Psoas muscle (tissue), 2 donors: ENCODE results near the genes RPSA2 and DPY19L3.

DNA sequence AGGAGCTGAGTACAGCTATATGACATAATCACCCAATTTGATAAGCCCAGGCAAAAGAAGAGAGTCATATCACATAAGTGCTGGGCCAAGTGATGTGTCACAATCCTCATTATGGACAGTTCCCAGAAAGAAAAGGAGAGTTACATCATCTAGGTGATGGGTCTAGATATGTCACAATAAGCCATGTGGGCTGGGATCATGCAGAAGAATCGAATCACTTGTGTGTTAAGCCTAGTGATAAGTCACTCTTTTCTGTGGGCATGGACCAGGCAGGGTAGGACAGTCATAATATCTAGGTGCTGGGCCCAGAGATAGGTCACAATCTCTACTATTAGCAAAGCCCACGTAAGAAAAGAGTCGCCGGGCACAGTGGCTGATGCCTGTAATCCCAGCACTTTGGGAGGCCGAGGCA is 14.1 kb upstream of the ZNF724 start:
- PRO-cap, 2 experiments: no peak in any of the 2 experiments

GRCh38 chr19:23393104-23393606 is 2.1 kb downstream of the ZNF91 start:
- PRO-cap, 2 experiments: no peak in any of the 2 experiments

DNA sequence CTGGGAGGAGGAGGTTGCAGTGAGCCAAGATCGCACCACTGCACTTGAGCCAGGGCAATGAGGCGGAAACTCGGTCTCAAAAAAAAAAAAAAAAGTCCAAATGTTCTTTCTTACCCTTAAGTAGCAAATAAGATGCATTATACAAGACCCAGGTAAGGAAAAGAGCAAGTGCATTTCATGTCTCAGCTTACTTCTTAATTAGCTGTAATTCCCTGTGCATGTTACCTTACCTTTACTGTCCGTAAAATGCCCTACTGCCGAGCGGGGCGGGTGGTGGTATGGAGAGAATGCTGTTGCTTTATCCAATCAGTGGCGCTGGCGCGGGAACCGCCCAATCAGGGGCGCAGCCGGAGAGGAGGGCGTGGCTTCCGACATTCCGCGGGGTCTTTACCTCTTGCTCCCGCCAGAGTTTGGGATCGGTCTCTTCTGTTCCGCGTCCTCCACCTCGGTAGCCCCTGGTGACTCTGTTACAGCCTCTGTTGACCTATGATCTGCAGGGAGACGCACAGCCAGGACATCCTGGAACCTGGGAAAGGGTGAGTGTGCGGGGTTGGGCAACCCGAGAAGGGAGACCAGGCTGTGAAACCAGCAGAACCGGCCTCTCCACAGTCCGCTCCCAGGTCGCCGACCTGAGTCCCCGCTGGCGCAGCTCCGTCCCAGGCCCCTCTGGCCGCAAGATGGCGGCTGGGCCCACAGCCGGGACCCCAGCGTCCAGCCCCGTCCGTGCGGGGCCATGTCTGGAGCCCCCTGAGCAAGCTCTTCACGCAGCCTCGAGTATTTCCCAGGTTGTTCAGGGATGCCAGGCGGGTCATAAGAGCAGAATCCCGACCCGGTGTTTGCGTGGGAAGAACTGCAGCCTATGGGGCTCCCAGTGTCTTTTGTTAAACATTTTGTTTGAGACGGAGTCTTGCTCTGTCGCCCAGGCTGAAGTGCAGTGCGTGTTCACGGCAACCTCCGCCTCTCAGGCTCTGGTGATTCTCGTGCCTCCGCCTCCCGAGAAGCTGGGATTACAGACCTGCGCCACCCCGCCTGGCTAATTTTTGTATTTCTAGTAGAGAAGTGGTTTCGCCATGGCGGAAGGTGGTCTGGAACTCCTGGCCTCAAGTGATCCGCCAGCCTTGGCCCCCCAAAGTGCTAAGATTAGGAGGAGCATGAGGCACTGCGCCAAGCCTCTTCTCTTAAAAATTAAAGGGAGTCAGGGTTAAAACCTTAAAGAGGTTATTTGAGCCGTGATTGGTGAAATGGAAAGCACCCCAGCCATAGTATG is at the start of gene RPSA2:
Gene RPSA2, plus strand, starts transcription at position 406 of the 1,267 bp plus-strand sequence.
- PRO-cap, 2 experiments: no peak in any of the 2 experiments

GRCh38 chr19:24078735-24079889 is 7.9 kb upstream of the ZNF254 start:
- PRO-cap, 2 experiments: no peak in any of the 2 experiments

DNA sequence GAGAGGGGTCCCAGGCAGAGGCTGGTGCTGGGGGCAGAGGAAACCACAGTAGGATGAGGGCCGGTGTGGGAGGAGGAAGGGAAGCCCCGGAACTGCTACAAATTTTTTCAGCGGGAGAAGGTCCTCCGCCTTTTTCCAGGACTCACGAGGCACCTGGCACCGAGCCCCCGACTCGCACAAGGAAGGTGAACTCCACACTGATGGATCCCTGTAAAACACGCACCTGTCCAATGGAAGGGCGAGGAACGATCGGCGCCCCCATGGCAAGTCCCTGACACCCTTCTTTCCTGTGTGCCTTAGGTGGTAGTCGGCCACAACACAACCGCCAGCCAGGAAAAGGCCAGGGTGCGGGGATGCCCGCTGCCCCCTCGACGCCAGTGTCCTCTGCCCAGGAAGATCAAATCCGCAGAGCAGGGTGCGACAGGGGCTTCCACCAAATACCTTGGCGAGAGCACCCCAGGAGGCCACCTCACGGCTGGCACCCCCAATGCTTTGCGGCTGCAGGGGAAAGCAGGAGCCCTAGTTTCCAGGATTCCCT is 91.1 kb downstream of the ZNF254 start:
- PRO-cap, 2 experiments: no peak in any of the 2 experiments

- PRO-cap, 2 experiments: no peak in any of the 2 experiments
Observed at GRCh38 chr19:27767841-27768790, 1444.8 kb downstream of the UQCRFS1 start.

DNA sequence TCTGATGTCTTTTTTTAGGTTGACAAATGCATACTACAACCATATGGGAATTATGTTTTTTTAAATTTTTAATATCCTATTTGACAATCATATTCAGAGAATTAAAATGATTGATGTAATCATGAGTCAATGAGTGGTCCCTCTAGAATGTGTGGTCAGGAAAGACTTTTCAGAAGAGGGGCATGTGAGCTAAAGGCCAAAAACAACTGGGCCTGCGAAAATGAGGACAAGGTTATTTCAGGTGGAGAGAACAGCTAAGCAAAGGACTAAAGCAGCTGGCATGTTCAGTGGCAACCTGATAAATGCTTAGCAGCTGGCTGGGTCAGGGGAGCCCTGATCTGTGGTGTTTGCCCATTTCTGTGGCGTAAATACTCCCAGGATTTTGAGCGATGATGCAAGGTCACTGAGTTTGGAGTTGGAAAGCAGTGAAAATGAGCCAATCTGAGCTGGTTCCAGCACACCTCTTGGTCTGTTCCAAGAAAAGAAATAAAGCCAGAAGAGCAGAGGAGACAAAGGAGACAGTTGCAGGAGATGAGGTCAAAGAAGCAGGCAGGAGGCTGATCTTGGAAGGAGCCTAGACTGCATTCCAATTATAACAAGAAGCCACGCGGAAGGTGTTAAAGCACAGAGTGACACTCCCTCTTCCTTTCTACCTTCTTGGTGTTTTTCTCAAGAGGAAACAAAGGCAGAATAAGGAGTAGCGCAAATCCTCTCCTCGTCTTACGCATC is 704.3 kb downstream of the UQCRFS1 start:
- PRO-cap, 2 experiments: peak in 2 of 2 experiments; most common plus-strand start position 495 of the sequence (in 2)

DNA sequence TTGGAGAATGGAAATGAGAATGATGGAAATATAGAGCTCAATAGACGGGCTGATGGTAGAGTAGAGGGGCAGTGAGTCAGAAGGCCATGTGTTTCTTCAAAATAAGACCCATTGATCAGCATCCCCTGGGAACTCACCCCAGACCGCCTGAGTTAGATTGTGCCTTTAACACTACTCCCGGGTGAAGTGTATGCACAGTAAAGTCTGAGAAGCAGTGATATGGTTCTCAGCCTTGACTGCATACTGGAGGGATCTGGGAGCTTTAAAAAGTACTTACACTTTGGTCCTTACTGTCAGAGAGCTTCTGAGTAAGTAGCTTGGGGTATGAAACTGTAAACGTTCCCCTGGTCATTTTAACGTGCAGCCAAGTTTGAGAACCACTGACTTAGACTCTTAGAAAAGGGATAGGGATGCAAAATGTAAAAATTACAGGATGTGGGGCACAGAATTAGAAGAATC is 609.0 kb downstream of the UQCRFS1 start:
- PRO-cap, 2 experiments: no peak in any of the 2 experiments

DNA sequence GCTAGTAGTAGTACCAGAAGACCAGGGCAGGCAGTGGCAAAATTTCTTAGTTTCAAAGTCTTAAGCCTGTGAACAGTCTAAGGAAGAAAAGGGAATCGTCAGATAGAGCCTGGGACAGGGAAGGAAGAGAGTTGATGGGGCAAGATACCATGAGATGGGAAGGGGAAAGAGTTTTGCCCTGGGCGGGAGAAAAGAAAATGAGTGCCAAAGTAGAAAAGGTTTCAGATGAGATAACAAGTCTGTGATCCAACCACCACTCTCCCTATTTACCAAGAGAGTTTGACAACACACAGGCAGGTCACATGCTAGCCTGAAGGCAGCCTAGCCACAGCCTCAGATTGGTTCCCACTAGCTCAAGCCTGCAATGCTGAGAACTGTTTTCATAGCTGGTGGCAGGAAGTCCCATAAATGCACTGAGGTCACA is 18.7 kb upstream of the POP4 start:
- PRO-cap, 2 experiments: no peak in any of the 2 experiments

- PRO-cap, 2 experiments: no peak in any of the 2 experiments
Observed at GRCh38 chr19:29992935-29993404, 50.9 kb downstream of the URI1 start.

DNA sequence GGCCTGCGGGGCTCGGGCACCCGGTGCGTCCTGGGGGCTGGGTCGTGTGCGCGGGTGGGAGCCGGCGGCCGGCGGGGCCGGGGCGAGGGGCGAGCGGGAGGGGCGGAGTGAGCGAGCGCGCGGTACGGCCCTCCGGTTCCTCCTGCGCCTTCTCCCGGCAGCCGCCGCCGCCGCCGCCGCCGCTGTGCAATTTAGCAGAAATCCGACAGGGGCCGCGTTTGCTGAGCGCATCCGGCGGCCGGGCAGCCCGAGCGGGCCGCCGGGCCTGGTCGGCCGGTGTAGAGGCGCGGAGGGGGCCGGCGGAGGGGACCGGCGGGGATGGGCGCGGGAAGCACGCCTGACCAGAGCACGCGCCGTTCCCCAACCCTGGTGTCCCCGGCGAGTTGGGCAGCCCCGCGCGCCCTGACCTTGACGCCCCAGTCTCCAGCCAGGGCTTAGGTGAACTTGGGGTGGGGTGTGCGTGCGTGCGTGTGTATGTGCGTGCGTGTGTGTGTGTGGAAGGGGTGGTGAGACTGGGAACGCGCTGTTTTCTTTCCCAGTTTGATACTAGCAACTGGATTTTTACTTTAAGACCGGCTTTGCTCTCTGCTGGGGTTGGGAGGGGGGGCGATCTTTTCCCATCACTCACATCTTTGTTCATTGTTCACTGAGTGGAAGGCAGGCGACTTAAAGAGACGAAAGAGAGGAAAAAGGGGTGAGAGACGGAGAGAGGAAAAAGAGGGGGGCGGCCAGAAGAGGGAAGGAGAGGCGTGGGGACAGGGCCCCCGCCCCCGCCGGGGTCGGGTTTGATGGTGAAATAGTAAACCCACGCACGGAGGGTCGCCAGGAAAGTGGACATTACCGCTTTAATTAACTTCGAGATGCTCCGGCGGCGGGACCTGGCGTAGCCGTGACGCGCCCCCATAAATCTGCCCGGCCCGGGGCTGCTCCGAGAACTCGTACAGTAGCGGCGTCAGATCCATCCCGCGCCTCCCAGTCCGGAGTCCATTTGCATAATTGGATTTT is 144.3 kb upstream of the ZNF536 start:
- PRO-cap, 2 experiments: no peak in any of the 2 experiments

DNA sequence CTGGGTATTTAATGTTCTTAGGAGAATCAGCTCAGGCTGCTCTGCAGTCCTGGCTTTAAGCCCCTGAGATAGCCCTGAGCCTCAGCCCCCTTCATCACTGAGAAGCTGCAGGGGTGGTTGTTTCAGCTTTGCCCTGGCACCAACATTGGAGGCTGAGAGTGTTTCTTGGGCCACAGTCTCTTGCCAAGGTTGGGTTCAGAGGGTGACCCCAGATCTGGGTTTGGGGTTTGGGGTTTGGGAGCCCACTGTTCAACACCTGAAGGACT is 66.8 kb upstream of the ZNF536 start:
- PRO-cap, 2 experiments: no peak in any of the 2 experiments

DNA sequence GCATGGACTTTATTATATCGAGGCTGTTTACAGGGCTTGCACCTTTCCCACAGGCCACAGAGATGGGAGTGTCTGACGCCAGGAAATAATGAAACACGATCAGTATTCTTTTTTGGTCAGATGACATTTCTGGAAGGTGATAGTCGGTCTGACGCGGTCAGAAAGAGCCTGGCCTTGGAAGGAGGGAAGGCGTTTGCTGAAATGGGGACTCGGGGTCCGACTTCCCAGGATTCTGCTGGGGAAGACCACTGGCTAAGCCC is 11.8 kb upstream of the ZNF536 start:
- PRO-cap, 2 experiments: peak in 1 of 2 experiments; most common plus-strand start position 154 of the sequence (in 1)

- PRO-cap, 2 experiments: no peak in any of the 2 experiments
Observed at GRCh38 chr19:30662657-30662913, 290.4 kb downstream of the ZNF536 start.

- PRO-cap, 2 experiments: peak in 1 of 2 experiments; most common plus-strand start chr19:30719634 (in 1); most common minus-strand start chr19:30719571 (in 1)
Observed at GRCh38 chr19:30719248-30720319, 347.4 kb downstream of the ZNF536 start.

GRCh38 chr19:31838207-31838785 is 489.1 kb upstream of the TSHZ3 start:
- PRO-cap, 2 experiments: no peak in any of the 2 experiments

GRCh38 chr19:32168181-32168564 is 177.2 kb upstream of the ZNF507 start:
- PRO-cap, 2 experiments: no peak in any of the 2 experiments

GRCh38 chr19:32405418-32406506 is at the start of gene DPY19L3:
Gene DPY19L3, plus strand, starts transcription at chr19:32405770.
- PRO-cap, 2 experiments: peak in 2 of 2 experiments; most common plus-strand start chr19:32405778 (in 2); most common minus-strand start chr19:32406013 (in 2)

GRCh38 chr19:32572533-32572962 is 8.4 kb upstream of the PDCD5 start:
- PRO-cap, 2 experiments: no peak in any of the 2 experiments

DNA sequence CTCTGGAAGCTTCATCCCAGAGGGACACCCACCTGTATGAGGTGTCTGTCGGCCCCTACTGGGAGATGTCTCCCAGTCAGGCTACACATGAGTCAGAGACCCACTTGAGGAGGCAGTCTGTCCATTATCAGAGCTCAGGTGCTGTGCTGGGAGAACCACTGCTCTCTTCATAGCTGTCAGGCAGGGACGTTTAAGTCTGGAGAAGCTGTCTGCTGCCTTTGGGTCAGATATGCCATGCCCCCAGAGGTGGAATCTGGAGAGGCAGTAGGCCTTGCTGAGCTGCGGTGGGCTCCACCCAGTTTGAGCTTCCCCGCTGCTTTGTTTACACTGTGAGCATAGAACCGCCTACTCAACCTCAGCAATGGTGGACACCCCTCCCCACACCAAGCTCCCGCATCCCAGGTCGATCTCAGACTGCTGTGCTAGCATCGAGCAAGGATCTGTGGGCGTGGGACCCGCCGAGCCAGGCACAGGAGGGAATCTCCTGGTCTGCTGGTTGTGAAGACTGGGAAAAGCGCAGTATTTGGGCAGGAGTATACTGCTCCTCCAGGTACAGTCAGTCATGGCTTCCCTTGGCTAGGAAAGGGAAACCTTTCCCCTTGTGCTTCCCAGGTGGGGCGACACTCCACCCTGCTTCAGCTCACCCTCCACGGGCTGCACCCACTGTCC is 67.9 kb downstream of the TDRD12 start:
- PRO-cap, 2 experiments: no peak in any of the 2 experiments